AG10803 (cell line): ENCODE results near the gene UBE2M.

GRCh38 chr19:58558090-58559081 lies at the start of gene UBE2M:
Gene UBE2M (minus strand): TSS chr19:58558611.
- RRBS, result under 1% methylated on average over 18 of the region's 118 CpGs

- RRBS, result no CpG with 5 or more reads among the region's 9 CpGs
Measured at GRCh38 chr19:58563686-58564482, 5.5 kb upstream of the UBE2M start.